ENCODE data around the genes KLRC3, PRR4, SMIM10L1 and BORCS5.

- PRO-cap = no peak
These were observed 2.8 kb downstream of the GABARAPL1 start for GRCh38 chr12:10215463-10215873.

DNA sequence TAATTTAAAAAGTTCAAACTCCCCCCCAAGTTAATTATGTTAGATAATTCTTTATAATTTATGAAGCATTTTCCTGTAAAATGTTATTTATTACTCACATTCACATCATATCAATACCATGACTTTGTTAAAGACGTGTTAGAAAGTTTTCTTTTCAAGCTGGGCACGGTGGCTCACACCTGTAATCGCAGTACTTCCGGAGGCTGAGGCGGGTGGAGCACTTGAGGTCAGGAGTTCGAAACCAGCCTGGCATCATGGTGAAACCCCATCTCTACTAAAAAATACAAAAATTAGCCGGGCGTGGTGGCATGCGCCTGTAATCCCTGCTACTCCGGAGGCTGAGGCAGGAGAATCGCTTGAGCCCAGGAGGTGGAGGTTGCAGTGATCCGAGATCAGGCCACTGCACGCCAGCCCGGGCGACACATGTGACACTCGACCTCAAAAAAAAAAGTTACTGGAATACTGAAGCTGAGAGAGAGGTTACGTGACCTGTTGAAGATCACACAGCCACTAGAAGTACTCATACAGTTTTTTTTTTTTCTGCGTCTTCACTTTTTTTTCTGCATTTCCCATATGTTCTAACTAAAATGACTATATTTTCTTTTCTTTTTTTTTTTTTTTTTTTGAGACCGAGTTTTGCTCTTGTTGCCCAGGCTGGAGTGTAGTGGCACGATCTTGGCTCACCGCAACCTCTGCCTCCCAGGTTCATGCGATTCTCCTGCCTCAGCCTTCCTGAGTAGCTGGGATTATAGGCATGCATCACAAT lies 3.4 kb downstream of the GABARAPL1 start:
- PRO-cap = no peak

DNA sequence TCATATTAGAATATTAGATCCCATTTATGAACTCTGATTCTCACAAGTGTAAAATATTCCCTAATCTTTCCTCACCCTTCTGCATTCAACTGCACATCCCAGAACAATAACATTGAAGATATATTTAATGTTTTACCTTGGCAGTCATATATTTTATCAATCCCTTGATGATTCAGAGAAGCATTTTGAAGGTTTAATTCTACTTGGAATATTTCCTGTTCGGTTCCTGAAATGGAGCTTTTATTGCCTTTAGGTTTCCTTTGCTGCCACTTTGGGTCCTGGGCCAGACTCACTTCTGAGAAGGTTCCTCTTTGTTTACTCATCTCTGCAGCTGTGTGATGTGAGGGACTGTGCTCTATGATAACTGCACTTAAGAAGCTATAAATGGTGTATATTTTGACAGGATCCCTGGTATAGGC lies at the start of gene KLRC3:
KLRC3 (minus strand) TSS at position 368 of the 419 bp plus-strand sequence.
- PRO-cap = no peak

DNA sequence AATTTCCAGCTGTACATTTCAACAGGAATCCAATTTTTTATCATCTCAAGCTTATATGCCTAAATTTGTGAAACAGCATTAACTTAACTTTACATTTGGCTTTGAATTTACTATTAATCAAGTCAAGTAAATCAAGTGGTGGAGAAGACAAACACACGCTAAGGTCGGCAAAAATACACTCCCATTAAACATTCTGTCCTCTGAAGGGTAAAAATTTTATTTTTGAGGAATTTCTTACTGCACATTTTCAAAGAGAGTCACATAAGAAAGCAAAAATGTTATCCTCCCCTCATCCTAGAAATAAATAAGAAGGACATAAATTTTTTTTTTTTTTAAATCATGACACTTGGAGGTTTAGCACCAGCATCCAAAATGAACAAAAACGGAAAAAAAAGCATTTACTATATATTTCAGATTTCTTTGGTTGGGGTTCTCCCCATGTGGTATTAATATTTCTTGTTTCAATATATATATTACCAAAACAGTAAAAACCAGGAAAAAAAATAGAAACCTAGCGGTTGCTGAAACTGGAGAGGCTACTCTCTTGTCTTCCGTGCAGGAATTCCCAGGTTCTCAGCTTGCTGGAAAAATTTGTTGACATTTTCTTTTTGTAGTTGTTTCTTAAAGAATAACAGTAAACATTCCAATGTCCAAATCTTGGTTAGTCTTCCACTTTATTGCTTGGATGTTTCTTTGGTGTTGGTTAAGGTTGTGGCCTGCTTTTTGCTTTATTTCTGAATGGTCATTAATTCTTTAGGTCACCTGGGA lies 24.0 kb downstream of the YBX3 start:
- PRO-cap = no peak

DNA sequence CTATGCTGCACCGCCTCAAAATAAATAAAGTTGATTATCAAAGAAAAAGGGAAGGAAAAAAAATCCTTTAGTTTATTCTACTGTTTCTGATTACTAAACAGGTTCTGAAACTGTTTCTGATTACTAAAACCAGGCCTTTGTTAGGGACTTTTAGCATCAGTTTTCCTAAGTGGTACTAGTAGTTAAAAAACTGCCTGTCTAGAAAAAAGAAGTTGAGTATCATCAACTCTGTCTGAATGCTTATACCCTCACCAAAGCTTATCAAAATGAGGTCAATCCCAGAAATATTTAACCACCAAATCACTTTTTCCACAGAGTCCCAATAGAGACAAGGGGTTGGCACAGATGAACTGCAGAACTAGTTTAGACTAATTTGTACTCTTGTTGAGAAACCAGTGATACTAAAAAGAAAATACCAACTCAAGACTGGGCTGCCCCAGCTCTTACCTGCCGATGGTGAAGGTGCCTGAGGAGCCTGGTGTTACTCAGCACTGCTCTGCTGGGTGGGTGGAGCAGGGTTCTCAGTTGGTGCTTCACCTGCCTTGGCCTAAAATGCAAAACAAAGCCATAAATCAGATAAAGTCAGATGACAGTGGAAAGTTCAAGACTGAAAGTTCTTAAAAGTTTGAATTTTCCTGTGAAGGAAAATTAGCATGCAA lies 22.2 kb downstream of the YBX3 start:
- PRO-cap = no peak

GRCh38 chr12:10704628-10705028 lies 18.5 kb downstream of the YBX3 start:
- PRO-cap = no peak

GRCh38 chr12:10716542-10717165 lies 6.5 kb downstream of the YBX3 start:
- PRO-cap = no peak

GRCh38 chr12:10849141-10849730 lies at the start of gene PRR4:
PRR4 (minus strand) TSS chr12:10849475.
- PRO-cap = no peak

DNA sequence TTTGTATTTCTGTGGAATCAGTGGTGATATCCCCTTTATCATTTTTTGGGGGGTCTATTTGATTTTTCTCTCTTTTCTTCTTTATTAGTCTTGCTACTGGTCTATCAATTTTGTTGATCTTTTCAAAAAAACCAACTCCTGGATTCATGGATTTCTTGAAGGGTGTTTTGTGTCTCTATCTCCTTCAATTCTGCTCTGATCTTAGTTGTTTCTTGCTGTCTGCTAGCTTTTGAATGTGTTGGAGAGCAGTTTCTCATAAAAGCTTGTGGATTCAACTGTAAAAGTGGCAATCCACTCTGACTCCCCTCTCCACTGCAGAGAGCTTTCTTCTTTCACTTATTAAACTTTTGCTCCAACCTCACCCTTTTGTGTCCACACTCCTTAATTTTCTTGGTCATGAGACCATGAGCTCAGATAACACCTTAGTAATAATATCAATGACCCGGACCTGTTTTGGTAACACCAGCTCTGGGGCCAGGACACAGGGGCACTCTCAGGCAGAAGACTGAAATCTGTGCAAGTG lies 4.2 kb upstream of the PRH2 start:
- PRO-cap = no peak

- PRO-cap = bidirectional peak, plus-strand start at chr12:11171207, minus-strand start at chr12:11171126; bidirectional peak, plus-strand start at chr12:11171396, minus-strand start at chr12:11171394; bidirectional peak, plus-strand start at chr12:11171749, minus-strand start at chr12:11171609
These were observed at the start of gene SMIM10L1 for GRCh38 chr12:11170859-11172035. SMIM10L1 (plus strand) TSS chr12:11171194.

- PRO-cap = no peak
These were observed 1.0 kb downstream of the ETV6 start for GRCh38 chr12:11650611-11650793.

DNA sequence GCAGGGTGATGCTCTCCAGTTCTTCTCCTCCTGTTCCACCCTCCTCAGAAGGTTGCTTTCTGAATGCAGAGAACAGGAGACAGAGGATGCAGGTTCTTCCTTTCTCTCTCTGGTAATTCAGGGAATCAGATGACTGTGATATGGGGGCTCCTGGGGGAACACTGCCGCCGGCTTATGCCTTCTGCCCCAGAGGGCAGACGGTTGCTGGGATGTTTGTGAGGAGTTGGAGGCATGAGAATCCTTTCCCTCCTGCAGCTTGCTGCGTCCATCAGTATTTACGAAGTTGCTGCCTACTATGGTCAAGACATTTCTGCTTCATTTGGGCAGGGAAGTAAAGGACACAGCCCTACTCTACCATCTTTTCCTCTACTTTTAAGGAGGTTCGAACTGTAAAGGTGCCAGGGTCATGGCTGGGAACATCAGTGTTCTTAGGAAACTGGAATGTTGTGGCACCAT lies 104.1 kb downstream of the ETV6 start:
- PRO-cap = no peak

DNA sequence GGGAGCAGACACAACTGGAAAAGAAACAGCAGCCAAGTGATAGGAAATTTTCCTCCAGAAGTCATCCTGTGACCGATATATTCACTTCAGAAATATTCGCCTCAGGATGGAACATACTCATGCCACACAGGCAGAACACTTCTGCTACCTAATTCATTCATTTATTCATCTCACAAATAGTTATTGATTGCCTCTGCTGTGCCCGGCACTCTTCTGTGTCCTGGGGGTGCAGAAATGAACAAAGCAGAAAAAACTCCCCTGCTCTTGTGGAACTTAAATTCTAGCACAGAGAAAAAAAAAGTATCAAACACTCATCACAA lies 104.5 kb downstream of the ETV6 start:
- PRO-cap = no peak

GRCh38 chr12:11814189-11815205 lies 165.0 kb downstream of the ETV6 start:
- PRO-cap = no peak

- PRO-cap = bidirectional peak, plus-strand start at chr12:11856152, minus-strand start at chr12:11856118
These were observed 206.6 kb downstream of the ETV6 start for GRCh38 chr12:11855951-11856642.

GRCh38 chr12:11909274-11909620 lies 161.5 kb upstream of the BCL2L14 start:
- PRO-cap = no peak

- PRO-cap = no peak
These were observed 13.9 kb downstream of the MANSC1 start for GRCh38 chr12:12336010-12336576.

- PRO-cap = bidirectional peak, plus-strand start at chr12:12357118, minus-strand start at chr12:12357003; bidirectional peak, plus-strand start at chr12:12357576, minus-strand start at chr12:12357498; bidirectional peak, plus-strand start at chr12:12357740, minus-strand start at chr12:12357677
These were observed at the start of gene BORCS5 for GRCh38 chr12:12356686-12357865. BORCS5 (plus strand) TSS chr12:12357078.

- PRO-cap = no peak
These were observed 82.7 kb downstream of the BORCS5 start for GRCh38 chr12:12439494-12440115.

- PRO-cap = no peak
These were observed 93.4 kb downstream of the DUSP16 start for GRCh38 chr12:12469093-12469878.